Monocyte (primary cell): ENCODE measurements around a stretch of chr10.

DNA sequence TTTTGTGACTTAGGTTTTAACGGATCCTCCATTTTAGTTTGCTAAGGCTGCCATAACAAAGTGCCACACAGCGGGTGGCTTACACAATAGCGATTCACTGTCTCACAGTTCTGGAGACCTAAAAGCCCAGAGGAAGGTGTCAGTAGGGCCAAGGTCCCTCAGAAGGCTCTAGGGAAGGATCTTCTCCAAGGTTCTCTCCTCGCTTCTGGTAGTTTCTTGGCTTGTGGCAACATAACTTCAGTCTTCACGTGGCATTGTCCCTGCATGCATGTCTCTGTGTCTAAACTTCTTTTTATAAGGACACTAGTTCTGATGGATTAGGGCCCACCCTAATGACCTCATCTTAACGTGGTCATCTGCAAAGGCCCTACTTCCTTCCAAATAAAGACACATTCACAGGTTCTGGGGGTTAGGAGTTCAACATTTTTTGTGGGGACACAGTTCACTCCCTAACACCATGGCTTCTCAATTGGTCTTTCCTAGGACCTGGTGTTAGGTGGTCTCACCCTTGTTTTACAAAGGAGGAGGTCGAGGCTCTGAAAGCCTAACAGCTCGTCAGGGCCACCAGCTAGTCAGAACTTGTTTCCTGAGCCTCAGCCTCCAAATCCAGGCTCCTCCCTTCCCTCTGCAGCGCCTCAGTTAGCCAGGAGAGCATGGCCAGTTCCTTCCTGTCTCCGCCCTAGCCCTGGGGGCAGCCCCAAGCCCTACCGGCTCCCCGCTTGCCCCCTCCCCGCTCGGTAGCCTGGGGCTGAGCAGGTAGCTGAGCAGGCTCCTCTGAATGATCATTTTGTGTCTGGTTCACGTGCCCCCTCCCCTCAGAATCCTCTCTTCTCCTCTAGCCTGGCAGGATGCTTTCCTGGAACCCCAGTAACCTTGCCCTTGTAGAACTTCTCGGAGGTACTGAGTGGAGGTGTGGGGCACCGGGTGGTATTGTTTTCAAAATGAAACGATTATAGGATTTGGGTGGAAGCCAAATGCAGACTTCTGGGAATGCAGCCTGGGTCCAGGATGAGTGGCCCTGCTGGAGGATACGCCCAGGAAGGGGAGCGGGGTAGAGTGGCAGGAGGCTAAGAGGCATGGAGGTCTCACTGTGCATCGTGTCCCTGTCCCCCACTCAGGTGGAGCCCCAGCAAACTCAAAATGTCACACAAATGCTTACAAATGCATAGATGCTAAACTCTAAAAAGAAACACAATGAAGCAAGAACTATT is 109.5 kb upstream of the PPIF start:
- PRO-cap, 2 experiments, result no peak in any of the 2 experiments

DNA sequence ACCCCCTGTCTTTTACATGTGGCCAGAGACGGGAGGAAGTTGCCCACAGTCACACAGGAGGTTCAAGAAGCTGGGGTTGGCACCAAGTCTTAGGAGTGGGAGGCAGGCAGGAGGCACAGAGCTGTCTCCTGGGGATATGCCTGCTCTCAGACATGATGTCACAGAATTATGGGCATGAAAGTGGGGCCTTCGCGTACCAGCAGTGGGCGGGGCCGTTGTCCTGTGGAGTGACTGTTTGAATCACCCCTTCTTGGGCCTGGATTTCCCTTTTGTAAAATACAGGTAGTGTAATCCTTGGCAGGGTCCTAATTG is 81.2 kb upstream of the PPIF start:
- PRO-cap, 2 experiments, result peak in 2 of 2 experiments; most common plus-strand start position 92 of the sequence (in 2); most common minus-strand start position 97 of the sequence (in 1)

DNA sequence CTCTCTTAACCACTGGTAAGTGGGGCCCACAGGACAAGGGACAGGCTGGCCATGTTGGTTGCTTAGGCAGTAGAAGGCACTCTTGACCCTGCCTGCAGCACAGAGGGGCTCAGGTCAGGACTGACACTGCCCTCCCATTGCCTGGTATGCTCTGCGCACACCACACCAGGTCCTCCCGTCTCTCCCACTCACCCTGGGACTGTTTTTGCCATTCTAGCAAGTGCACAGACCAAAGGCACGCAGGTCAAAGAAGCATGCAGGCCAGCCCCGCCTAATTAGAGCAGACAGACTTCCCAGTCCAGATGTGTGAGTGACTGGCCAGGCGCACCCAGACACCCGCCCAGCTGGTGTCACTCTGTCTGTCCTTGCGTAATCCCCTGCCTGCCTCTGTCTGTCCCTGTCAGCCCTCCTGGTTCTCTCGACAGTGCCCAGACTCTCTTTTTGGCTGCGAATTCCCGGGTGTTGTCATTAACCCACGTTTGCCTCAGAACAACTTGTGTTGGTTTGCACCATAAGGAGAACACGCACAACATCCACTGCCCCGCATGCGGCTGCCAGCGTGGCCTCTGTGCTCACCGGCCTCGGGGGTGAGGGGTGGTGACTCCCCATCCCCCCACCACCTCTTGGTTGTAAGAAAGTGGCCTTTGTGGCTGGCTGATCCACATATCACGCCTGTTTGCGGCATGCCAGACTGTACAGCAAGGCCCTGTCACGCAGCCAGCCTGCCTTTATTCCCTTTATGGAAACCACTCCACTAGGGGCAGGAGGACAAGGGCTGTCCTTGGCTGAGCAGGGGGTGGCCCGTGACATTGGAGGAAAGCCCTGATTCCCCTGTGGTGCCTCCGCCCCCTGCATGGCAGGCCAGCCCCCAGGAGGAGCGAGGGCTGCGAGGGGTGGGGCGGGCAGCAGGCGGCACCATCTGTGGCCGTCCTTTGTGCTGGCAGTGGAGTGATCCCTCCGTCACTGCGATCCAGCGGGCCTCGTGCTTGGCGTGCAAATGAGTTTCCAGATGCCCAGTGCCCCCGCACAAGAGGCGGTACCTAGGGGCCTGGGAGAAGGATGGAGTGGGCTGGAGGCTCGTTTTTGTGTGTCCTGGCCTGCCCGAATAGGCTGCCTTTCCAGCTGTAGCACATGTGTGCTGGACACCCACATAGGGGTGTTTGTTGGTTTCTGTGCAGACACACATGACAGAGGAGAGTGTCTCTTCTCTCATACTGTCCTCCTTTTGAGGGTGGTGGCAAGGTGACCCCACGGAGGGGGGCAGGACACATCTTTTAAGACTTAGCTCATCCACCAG is 72.8 kb upstream of the PPIF start:
- PRO-cap, 2 experiments, result peak in 2 of 2 experiments; most common plus-strand start position 431 of the sequence (in 2); most common minus-strand start position 201 of the sequence (in 2)

DNA sequence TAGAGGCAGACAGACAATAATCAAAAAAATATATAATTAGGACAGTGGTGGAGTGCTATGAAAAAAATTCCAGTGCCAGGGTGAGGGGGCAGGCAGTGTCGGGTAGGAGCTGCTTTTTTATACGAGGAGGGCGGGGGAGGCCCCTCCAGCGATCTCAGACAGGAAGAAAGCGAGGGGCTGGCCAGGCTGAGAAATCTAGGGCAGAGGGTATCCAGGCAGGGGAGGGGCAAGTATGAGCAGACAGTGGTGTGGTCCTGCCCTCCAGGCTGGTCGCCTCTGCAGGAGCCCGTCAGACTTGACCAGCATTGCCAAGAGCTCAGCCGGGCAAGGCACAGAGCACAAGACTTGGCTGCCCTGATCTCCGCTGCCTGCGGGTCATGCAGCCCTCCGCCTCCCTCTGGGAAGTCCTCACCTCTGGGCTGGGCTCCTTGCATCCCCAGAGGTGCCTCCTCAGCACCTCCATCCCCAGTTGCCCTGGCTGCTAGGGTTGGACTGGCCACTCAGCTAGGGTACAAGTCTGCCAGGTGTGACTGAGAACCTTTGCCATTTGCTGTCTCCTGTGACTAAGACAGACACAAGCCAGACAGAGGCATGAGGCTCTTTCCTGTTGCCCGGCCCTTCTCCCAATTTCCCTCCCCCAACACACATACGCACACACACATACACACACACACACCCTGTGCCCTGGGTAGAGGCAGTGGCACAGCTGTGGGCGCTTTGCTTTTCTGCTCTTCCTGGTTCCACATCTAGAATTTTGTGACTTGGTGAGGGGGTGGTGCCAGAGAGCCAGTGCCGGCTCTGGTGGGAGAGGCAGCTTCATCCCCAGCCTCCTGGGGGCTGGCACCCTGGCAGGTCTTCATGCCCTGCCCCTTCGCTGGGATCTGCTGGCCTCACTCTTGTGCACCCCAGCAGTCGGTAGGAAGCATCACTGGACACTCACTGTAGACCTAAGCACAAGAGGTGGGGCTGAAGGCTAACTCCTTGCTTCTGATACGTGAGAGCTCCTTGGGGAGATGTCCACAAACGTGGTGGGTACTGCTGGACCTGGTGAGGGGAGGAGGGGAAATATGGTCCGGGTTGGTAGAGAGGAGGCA is 59.0 kb upstream of the PPIF start:
- PRO-cap, 2 experiments, result peak in 1 of 2 experiments; most common plus-strand start position 762 of the sequence (in 1); most common minus-strand start position 549 of the sequence (in 1)

- PRO-cap, 2 experiments, result no peak in any of the 2 experiments
These were observed 54.0 kb upstream of the PPIF start for GRCh38 chr10:79293163-79293739.

- PRO-cap, 2 experiments, result peak in 2 of 2 experiments; most common plus-strand start chr10:79295480 (in 1); most common minus-strand start chr10:79295750 (in 2)
These were observed 51.9 kb upstream of the PPIF start for GRCh38 chr10:79295198-79295998.

- PRO-cap, 2 experiments, result peak in 1 of 2 experiments; most common plus-strand start chr10:79310788 (in 1)
These were observed 36.6 kb upstream of the PPIF start for GRCh38 chr10:79310395-79311383.

DNA sequence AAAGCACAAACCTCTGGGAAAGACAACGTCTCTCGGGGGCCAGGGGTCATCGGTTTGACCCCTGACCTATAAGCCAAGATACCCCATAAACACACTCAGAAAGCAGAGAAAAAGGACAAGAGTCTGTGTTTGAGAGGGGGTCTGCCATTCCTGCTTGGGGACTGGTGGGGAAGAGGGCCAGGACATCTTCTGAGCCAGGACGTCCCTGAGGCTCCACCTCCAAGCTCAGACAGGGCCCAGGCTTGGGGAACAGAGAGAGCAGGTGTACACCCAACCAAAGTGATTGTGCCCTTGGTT is 34.0 kb upstream of the PPIF start:
- PRO-cap, 2 experiments, result peak in 2 of 2 experiments; most common plus-strand start position 124 of the sequence (in 2)

DNA sequence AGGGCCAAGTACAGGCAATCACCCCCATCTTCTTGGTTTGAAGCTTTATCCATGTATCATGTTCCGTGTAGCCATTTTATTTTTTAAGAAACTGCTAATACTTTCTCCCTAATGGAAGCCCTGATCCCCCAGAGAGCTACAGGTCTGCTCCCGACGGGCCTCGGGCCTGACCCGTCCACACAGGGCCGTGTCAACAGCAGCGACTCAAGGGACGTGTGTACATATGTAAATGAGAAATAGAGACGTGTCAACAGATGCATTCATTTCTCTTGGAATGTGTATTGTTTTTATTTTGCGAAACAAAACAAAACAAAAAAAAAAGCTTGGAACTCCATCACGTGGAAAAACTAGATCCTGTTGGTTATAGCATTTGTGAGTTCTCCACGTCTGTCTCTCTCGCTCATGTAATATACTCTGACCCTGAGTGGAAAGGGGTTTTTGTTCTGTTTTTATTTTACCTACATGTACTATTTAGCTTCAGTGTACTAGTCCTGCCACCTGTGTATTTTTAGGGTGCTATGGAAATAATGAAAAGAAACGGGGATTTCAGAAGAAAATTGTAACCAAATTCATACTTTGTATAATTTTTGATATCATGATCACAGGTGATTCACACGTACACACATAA is 31.6 kb upstream of the PPIF start:
- PRO-cap, 2 experiments, result no peak in any of the 2 experiments

GRCh38 chr10:79331103-79332283 is 15.8 kb upstream of the PPIF start:
- PRO-cap, 2 experiments, result peak in 2 of 2 experiments; most common plus-strand start chr10:79331547 (in 2); most common minus-strand start chr10:79331859 (in 2)

GRCh38 chr10:79351805-79352803 is 4.8 kb downstream of the PPIF start:
- PRO-cap, 2 experiments, result peak in 2 of 2 experiments; most common plus-strand start chr10:79352559 (in 2)

GRCh38 chr10:79396963-79397601 is 48.3 kb downstream of the ZCCHC24 start:
- PRO-cap, 2 experiments, result no peak in any of the 2 experiments

GRCh38 chr10:79409554-79410332 is 35.7 kb downstream of the ZCCHC24 start:
- PRO-cap, 2 experiments, result no peak in any of the 2 experiments

GRCh38 chr10:79714811-79715089 is 11.7 kb downstream of the NUTM2B start:
- PRO-cap, 2 experiments, result no peak in any of the 2 experiments

DNA sequence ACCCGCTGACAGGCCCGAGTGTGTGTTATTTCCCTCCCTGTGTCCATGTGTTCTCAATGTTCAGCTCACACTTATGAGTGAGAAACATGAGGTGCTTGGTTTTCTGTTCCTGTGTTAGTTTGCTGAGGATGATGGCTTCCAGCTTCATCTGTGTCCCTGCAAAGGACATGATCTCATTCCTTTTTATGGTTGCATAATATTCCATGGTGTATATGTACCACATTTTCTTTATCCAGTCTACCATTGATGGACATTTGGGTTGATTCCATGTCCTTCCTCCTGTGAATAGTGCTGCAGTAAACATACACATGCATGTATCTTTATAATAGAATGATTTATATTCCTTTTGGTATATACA is 33.7 kb downstream of the NUTM2B start:
- PRO-cap, 2 experiments, result no peak in any of the 2 experiments

GRCh38 chr10:79910294-79910712 is 38.6 kb downstream of the SFTPD start:
- PRO-cap, 2 experiments, result no peak in any of the 2 experiments

DNA sequence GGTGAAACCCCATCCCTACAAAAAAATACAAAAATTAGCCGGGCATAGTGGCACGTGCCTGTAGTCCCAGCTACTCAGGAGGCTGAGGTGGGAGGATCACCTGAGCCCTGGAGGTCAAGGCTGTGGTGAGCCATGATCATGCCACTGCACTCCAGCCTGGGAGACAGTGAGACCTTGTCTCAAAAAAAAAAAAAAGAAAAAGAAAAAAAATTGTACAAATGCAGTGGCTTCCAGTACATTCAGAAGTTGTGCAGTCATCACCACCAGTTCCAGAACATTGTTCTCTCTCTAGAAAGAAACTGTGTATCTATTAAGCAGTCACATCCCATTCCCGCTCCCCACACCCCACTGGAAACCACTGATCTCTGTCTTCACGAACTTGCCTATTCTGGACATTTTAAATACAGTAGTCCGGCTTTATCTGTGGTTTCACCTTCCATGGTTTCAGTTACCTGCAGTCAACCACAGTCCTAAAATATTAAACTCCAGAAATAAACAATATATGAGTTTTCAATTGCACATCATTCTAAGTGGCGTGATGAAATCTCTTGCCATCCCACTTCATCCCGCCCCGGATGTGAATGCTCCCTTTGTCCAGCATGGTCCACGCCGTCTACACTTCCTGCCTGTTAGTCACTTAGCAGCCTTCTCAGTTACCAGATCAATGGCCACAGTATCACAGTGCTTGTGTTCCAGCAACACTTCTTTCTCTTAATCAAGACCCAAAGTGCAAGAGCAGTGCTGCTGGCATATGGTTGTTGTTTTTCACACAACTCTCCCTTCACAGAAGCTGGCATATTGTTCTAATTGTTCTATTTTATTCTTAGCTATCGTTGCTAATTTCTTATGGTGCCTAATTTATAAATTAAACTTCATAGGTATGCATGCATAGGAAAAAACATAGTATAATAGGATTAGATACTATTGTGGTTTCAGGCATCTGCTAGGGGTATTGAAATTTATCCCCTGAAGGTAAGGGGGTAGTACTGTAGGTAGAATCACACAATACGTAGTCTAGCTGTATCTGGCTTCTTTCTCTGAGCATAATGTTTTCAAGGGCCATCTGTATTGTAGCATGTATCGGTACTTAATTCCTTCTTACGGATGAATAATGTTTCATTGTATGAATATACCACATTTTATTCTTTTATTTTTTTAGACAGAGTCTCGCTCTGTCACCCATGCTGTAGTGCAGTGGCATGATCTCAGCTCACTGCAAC is 13.4 kb downstream of the PLAC9 start:
- PRO-cap, 2 experiments, result peak in 1 of 2 experiments; most common minus-strand start position 619 of the sequence (in 1)

GRCh38 chr10:80153260-80154070 is 20.9 kb downstream of the PLAC9 start:
- PRO-cap, 2 experiments, result no peak in any of the 2 experiments

- PRO-cap, 2 experiments, result peak in 1 of 2 experiments; most common minus-strand start chr10:80167327 (in 1)
These were observed 34.5 kb downstream of the PLAC9 start for GRCh38 chr10:80167044-80167386.

DNA sequence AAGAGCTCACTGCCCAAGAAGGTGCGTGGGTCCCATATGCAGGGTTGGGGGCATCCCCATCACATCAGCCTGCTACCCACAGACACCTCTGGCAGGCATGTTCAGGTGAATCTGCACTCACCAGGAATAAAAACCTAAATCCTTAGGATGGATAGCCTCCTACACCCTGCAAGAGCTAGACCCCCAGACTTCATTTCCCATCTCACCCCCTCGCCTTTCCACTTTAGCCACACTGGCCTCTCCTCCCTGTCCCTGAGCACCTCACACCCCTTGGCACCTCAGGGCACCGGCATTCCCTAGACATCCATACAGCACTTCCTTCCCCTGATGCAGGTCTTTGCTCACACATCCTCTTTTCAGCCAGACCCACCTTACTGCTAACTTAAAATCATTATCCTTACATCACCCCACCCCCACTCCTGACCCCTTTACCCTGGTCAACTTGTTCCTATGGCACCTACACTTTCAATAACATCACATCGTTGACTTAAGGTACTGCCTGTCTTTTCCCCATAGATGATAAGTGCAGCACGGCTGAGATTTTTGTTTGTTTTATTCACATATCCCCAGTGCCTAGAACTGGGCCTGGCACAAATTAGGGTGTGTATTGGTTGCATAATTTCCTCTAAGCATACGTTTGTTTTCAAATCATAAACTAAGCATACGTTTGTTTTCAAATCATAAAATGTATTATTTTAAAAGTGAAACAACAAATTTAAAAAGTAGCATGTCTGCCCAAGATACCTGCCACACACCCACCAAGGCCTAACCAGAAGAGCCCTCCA is 35.5 kb downstream of the ANXA11 start:
- PRO-cap, 2 experiments, result peak in 1 of 2 experiments; most common minus-strand start position 257 of the sequence (in 1)